ENCODE measurements around a stretch of chr12.

DNA sequence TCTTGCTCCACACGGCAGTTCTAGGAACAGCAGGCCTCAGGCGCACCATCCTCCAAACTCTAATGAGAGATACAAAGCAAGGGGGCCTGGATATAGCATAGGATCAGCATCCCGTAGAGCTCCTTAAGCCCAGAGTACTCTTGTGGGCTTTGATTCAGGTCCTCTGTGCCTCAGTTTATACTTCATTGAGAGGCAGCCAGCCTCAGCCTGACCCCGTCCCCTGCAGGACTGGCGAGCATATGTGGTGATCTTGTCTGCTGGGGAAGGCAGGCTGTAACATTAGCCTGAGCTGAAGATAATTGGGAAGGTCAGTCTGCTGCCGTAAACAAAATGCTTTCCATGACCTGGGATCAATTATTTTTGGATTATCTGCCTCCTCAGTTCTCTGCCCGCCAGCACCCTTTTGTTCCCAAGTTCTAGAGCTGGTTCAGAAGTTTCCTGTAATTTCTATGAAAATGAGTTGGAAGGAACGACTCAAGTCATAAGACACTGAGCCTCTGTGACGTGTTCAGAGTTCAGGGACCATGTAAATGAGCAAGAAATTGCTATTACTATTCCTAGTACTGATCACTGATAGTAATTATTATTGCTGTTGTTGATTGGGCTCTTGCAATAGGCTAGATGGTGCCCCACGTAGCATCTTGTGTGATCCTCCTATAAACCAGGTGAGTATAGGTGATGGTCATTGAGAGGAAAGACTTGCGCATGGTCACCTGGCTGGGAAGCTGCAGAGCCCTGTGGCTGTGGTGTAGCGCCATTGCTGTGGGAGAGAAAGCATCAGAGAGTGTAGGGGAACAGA lies 38.6 kb downstream of the MORN3 start:
CAGE:
- cytosol, long polyA minus RNA: no peak
- cytosol, long polyA plus RNA: no peak
- long polyA plus RNA: no peak
- nucleus, long polyA minus RNA: no peak
- nucleus, long polyA plus RNA: no peak

DNA sequence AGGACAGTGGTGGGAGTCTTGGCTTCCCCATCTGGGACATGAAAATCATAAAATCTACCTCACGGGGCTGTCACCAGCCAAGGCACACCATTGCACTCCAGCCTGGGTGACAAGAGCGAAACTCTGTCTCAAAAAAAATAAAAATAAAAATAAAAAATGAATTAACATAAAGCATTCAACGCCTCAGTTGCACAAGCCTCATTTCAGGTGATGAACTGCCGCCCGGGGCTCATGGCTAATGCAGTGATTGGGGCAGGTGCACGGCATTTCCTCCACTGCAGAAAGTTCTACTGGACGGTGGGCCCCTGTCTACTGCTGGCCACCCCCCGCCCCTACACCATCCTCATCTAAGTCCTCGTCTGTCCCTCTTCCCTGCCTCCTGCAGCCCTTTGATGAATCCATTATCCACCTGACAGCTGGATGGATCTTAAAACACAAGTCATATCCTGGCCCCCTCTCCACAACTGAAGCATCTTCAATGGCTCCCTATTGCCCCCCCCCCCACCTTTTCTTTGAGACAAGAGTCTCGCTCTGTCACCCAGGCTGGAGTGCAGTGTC lies 10.6 kb downstream of the RHOF start:
CAGE:
- cytosol, long polyA minus RNA: no peak
- cytosol, long polyA plus RNA: no peak
- long polyA plus RNA: no peak
- nucleus, long polyA minus RNA: no peak
- nucleus, long polyA plus RNA: no peak

DNA sequence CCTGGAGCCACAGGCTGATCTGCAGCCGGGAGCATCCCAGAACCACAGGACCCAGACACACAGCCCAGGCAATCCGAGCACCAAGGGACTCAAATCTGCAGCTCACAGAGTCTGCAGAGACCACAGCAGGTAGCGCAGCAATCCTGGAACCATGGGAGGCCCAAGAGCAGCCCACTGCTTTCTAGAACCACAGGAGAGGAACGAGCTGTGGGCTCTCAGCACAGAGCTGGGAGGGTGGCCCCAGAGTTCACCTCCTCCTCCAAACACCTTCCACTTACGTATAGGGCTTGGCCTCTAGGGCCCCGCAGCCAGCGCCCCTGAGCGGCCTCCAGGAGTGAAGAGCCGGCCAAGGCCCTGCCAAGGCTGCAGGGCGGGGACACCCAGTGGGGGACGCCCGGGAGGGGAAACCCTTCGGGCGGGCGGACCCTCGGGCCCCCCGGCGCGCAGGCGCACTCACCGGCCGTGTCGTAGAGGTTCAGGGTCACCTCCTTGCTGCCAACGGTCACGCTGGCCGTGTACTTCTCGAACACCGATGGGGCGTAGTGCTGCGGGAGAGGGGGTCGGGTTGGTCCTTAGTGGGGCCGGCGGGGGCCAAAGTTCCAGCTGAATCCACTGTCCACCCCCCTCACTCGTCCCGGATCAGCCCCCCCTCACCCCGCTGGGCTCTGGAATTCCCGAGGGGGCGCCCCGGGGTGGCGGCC lies 643 bp downstream of the RHOF start:
CAGE:
- cytosol, long polyA minus RNA: no peak
- cytosol, long polyA plus RNA: no peak
- long polyA plus RNA: no peak
- nucleus, long polyA minus RNA: no peak
- nucleus, long polyA plus RNA: no peak

DNA sequence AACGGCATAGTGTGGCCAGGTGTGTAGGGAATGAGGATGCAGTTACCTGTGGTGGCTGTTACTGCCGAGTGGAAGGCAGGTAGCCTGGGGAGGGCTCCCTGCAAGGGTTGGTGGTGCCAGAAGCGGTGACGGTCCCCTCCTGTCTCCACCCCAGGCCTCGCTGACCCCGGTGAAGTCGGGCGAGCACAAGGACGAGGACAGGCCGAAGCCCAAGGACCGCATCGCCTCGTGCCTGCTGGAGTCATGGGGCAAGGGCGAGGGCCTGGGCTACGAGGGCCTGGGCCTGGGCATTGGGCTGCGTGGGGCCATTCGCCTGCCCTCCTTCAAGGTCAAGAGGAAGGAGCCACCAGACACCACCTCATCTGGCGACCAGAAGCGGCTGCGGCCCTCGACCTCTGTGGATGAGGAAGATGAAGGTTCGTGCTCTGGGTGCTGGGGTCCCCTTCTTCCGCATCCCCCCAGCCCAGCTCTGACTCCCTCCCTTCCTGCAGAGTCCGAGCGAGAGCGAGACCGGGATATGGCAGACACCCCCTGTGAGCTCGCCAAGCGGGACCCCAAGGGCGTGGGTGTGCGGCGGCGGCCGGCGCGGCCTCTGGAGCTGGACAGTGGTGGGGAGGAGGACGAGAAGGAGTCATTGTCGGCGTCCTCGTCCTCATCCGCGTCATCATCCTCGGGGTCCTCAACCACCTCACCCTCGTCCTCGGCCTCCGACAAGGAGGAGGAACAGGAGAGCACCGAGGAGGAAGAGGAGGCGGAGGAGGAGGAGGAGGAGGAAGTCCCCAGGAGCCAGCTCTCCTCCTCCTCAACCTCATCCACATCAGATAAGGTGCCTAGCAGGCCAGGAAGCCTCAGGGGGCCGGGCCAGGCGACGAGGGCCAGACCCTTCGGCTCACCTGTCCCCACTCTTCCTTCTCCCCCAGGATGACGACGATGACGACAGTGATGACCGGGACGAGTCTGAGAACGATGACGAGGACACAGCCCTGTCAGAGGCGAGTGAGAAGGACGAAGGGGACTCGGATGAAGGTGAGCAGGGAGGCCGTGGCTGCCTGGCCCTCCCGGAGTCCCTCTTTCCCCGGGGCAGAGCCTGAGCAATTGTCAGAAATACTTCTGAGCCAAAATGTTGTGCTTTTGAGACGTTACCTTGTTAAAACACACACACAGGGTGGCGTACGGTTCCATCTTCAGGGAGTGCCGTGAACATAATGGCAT lies 13.5 kb downstream of the SETD1B start:
CAGE:
- cytosol, long polyA minus RNA: no peak
- cytosol, long polyA plus RNA: no peak
- long polyA plus RNA: no peak
- nucleus, long polyA minus RNA: no peak
- nucleus, long polyA plus RNA: no peak

CAGE:
- cytosol, long polyA minus RNA: no peak
- cytosol, long polyA plus RNA: no peak
- long polyA plus RNA: no peak
- nucleus, long polyA minus RNA: no peak
- nucleus, long polyA plus RNA: no peak
These were observed 23.6 kb downstream of the SETD1B start for GRCh38 chr12:121826990-121828300.

DNA sequence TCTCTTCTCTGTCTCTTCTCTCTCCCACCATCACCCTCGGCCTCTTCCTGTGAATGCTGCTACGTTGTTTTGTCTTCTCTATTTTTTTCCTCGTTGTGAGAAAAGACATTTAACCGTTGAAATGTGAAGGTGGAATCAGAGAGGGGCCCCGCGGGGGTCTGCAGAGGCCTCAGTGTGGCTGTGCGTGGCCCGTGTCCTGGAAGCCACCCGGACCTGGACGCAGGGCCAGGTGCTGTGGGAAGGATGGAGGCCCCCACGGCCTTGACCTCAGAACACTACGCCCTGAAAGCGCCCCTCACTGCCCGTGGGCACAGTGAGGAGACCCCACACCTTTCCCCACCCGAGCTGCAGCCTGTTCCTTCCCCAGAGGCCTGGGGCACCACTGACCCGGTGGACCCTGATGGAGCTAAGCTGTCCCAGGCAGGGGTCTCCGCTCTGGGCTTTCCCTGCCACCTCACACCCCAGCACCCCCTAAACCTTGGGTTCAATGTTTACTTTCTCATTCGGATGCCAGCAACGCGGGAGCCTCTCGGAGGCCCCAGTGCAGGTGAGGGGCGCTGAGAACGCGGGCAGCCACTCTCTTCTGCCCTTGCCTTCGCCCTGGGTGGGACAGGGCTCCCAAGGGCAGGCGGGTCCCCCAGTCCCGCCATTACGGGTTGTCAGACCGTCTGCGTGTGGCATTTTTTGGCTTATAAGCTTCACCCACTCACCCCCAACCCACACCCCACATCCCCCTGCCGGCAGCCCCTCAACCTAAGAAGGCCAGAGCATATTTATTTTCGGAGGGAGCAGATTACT lies 26.9 kb downstream of the SETD1B start:
CAGE:
- cytosol, long polyA minus RNA: no peak
- cytosol, long polyA plus RNA: no peak
- long polyA plus RNA: no peak
- nucleus, long polyA minus RNA: no peak
- nucleus, long polyA plus RNA: no peak

GRCh38 chr12:121839049-121840426 lies 19.1 kb downstream of the HPD start:
CAGE:
- cytosol, long polyA minus RNA: no peak
- cytosol, long polyA plus RNA: no peak
- long polyA plus RNA: no peak
- nucleus, long polyA minus RNA: no peak
- nucleus, long polyA plus RNA: no peak

DNA sequence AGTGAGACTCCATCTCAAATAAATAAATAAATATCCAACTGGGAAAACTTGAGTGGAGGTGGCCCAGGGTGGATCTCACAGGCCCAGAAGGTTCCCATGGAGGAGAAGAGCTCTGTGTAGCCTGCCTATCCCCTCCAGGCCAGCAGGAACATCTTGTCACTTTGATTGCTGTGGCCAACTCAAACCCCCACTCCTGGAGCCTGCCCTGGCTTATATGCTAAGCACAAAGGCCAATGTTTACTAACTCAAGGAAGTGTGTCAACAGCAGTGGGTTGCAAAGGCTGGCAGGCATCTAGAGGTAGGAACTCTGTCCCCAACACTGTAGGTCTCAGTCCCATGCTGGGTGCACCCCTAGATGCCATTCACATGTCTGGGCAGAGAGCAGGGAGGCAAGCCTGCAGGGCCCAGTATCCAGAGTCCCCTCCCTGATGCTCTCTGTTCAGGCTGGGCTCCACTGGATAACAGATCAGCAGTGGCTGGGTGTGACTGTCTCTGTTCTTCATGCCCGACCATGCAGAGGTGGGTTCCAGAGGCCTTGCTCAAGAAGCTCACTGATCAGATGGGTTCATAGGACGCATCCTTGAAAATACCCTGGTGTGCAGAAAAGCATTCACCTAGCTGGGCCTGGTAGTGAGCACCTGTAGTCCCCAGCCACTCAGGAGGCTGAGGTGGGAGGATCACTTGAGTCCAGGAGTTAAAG lies 1.6 kb upstream of the HPD start:
CAGE:
- cytosol, long polyA minus RNA: no peak
- cytosol, long polyA plus RNA: no peak
- long polyA plus RNA: no peak
- nucleus, long polyA minus RNA: no peak
- nucleus, long polyA plus RNA: no peak

DNA sequence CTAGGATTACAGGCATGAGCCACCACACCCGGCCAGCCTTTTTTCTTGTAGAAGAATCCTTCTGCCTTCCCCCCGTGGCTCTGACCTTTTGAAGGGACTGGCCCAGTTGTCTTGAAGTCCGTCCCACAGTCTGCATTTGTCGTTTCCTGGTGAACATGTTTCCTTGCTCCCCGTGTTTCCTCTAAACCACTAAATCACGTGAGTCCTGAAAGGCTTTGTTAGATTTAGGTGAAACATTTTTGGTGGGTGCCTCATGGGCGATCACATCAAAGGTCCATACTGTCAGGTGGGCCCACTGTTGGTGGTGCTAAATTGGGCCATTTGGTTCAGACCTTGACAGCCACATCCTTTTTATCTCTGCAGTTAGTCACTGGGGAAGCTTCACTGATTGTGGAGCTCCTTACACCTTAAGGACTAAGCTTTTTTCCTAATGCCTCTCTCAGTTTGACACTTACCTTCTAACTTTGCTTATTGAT lies 26.3 kb downstream of the MLXIP start:
CAGE:
- cytosol, long polyA minus RNA: no peak
- cytosol, long polyA plus RNA: no peak
- long polyA plus RNA: no peak
- nucleus, long polyA minus RNA: no peak
- nucleus, long polyA plus RNA: no peak

DNA sequence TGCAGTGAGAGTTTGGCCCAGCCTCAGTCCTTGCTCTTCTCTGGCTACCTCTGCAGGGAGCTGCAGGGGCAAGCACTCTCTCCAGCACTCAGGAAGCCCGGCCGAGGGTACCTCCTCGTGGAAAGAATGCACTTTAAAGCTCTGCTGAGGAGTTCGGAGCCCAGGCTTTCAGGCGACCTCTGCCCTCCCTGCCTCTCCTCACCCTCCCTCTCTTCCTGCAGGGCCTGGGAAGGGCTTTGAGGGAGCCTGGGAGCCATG lies 31.1 kb downstream of the IL31 start:
CAGE:
- cytosol, long polyA minus RNA: no peak
- cytosol, long polyA plus RNA: no peak
- long polyA plus RNA: no peak
- nucleus, long polyA minus RNA: no peak
- nucleus, long polyA plus RNA: no peak

CAGE:
- cytosol, long polyA minus RNA: no peak
- cytosol, long polyA plus RNA: no peak
- long polyA plus RNA: no peak
- nucleus, long polyA minus RNA: no peak
- nucleus, long polyA plus RNA: no peak
These were observed 58.7 kb downstream of the CLIP1 start for GRCh38 chr12:122363732-122364273.

DNA sequence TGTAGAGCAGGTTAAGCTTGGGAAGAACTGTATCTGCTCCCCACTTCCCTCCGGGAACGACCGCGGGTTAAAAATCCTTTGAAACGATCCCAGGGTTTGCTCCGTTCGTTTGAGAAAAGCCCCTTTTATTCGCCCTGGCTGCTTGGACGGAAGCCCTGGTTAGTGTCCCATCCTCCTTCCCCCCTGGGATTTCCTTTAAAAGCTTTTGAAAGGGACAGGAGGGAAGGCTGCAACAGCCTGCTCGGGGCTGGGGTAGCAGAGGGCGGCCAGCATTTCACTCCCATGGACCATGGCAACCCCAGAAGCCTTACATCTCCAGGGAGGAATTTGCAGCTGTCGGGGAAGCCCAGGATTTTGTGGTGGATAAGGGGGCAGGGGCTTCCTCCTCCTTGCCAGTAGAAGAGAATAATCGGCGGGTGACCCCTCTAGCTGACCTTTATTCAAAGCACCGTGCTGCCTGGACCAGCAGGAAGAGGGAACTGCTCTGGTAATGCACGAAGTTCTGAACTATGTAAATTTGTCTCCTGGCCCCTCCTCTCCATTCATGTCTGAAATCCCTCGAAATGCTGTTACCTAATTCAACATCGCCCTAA lies 831 bp upstream of the CLIP1 start:
CAGE:
- cytosol, long polyA minus RNA: no peak
- cytosol, long polyA plus RNA: no peak
- long polyA plus RNA: no peak
- nucleus, long polyA minus RNA: no peak
- nucleus, long polyA plus RNA: no peak

DNA sequence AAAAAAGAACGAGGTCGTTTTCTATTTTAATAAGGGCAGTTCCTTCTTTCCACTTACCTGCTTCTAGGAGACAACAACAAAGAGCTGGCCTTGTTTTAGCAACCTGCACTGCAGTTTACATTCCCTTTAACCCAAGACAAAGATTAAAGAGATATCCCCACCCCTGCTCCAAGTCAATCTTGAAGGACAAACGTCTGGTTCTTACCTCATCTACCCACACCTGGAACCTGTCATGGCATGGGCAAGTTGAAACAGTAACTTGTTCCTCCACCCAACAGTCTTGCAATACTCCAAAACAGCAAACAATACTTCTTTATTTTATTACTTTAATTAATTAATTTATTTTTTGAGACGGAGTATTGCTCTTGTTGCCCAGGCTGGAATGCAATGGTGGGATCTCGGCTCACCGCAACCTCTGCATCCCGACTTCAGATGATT lies 32.7 kb downstream of the ZCCHC8 start:
CAGE:
- cytosol, long polyA minus RNA: no peak
- cytosol, long polyA plus RNA: no peak
- long polyA plus RNA: no peak
- nucleus, long polyA minus RNA: no peak
- nucleus, long polyA plus RNA: no peak

DNA sequence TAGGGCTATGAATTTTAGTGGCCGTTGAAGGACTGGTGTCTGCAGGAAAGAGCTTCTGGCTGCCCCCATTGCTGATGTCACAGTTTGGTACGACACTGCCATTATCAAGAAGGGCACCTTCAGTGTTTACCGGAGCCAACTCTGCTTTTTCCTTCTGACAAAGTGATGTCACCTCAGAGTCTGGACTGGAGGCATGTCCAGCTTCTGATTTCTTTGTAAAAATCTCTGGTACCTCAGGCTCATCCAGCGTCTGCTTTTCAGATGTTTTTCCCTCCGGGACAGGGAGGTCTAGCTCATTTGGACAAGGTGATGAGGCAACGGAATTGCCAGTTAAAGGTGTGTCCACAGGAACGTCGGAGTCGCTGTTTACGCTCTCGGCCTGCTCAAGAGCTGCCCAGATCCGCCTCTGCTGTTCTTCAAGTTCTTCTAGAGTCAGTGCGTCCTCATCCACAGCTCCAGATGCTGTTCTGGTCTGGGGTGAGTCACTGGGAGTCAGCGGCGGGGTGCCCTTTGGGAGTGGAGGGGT lies 27.0 kb downstream of the ZCCHC8 start:
CAGE:
- cytosol, long polyA minus RNA: no peak
- cytosol, long polyA plus RNA: no peak
- long polyA plus RNA: no peak
- nucleus, long polyA minus RNA: start-site peak on the minus strand centred at position 271 of the sequence, 47 bp wide, 6 reads
- nucleus, long polyA plus RNA: no peak

GRCh38 chr12:122484626-122485395 lies 15.9 kb downstream of the ZCCHC8 start:
CAGE:
- cytosol, long polyA minus RNA: no peak
- cytosol, long polyA plus RNA: no peak
- long polyA plus RNA: no peak
- nucleus, long polyA minus RNA: start-site peak on the minus strand at chr12:122484859-122485084, 7 reads
- nucleus, long polyA plus RNA: no peak

GRCh38 chr12:122489120-122489783 lies 11.5 kb downstream of the ZCCHC8 start:
CAGE:
- cytosol, long polyA minus RNA: no peak
- cytosol, long polyA plus RNA: no peak
- long polyA plus RNA: no peak
- nucleus, long polyA minus RNA: start-site peak on the minus strand at chr12:122489379-122489400, 6 reads
- nucleus, long polyA plus RNA: no peak

DNA sequence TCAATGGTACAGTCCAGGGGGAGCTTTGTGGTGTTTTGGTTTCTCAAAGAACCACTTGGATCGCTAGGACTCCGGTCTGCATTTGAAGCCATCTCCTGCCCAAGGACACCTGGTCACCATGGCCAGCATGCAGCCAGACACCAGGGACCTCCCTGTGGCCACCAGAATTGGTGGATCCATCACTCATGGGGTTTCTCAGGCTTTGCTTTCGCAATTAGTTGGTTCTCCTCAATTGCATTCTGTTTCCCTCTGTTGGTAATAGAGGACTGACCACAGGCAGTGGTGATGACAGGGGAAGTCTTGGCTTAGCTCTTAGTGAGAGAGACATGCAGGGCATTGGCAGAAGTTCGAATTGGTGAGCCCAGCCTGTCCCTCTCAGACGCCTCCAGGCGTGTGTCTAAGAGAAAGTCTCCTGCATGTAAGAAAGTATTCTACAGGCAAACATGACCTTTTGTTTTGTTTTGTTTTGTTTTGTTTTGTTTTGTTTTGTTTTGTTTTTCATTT lies 21.4 kb downstream of the HCAR2 start:
CAGE:
- cytosol, long polyA minus RNA: no peak
- cytosol, long polyA plus RNA: no peak
- long polyA plus RNA: no peak
- nucleus, long polyA minus RNA: no peak
- nucleus, long polyA plus RNA: no peak

DNA sequence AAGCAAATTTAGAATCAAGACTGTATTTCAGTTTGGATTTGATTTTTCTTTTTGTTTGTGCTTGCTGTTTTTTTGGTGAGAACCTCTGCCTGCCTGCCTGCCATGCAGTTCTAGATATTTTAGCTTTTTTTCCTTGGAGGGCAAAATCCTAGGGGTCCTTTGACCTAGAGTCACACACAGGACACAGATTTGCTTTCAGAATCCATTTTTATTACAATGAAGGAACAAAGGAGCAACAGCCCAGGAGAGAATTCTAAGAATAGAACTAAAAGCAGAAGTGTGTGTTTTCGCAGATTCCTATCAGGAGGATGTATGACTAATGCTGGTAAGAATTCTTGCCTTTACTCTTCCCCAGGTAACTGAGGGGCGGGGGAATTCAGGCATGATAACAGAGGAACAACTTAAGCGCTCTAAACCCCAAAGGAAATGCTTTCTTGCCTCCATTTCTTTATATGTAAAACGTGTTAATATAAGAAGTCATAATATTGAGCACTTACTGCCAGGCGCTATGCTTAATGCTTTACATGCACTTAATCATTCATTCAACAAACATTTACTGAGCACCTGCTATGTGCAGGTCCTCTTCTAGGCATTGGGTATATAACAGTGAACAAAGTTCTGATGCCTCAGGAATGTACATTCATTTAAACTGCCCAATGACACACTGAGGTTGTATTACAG lies 4.6 kb downstream of the HCAR1 start:
CAGE:
- cytosol, long polyA minus RNA: no peak
- cytosol, long polyA plus RNA: no peak
- long polyA plus RNA: no peak
- nucleus, long polyA minus RNA: no peak
- nucleus, long polyA plus RNA: no peak

CAGE:
- cytosol, long polyA minus RNA: no peak
- cytosol, long polyA plus RNA: no peak
- long polyA plus RNA: no peak
- nucleus, long polyA minus RNA: no peak
- nucleus, long polyA plus RNA: no peak
These were observed 638 bp downstream of the DENR start for GRCh38 chr12:122753235-122753688.

DNA sequence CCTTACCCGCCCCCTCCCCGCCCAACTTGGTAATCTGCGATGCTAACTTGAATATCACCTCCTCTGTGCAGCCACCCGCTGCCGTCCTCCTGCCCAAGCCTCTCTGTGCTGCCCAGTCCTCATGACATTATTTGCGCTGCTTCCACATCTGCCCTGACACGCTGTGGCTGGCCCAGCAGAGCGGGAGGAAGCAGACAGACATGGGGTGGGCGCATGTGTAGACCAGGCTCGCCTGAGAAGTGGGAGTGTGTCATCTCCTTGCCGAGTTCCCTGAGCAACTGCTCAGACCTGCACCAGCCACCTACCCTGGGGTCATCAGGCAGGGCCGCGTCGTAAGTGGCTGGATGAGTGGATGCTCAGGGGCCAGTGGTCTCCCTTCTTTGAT lies 5.9 kb downstream of the HIP1R start:
CAGE:
- cytosol, long polyA minus RNA: no peak
- cytosol, long polyA plus RNA: no peak
- long polyA plus RNA: no peak
- nucleus, long polyA minus RNA: no peak
- nucleus, long polyA plus RNA: no peak